ENCODE measurements around a stretch of chr16.

DNA sequence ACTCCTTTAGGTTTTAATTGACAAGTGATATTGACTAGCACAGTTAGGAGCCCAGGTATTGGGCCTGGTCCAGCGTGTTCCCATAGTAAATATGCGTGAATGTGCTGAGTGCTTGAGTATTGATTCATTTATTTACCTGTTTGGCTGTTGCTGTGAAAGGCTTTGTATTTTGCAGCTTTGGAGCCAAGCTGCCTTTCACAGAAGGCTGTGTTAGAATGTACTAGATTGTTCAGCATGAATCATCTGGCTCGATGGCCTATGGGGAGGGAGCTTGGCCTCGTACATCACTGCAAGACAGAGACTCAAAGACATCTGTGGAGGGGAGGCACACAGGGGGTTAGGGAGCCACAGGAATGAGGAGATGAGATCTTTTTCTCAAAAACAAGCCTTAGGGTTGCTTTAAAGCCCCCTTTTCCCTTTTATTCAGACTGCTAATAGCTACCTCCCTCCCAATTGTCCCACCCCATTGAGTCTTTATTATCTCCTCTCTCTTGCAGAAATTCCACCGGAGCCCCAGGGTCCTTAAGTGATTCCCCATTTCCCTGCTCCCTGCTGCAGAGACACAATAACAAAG, 307.3 kb downstream of the ABCC12 start:
- PRO-cap, result no peak

- PRO-cap, result no peak
Measured at GRCh38 chr16:47887483-47888185, 268.2 kb downstream of the ABCC12 start.

DNA sequence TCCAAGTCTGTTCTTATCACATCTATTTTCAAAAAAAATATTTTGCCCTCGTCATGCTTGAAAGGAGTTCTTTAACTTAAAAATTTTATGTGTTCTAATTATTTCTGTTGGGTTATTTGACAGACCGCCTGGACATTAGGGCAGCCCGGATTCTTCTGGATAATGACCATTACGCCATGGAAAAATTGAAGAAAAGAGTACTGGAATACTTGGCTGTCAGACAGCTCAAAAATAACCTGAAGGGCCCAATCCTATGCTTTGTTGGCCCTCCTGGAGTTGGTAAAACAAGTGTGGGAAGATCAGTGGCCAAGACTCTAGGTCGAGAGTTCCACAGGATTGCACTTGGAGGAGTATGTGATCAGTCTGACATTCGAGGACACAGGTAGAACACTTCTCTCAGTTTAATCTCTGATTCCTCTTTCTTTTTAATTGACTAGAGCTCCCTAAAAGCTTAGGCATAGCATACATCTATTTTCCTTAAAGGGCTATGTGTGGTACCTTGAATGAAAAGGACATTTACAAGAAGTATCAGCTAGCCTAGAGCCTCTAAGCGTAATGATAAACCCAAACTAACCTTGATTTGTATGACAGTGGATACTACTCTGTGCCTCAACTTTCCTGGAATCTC, 22.7 kb upstream of the ABCC11 start:
- PRO-cap, result no peak

GRCh38 chr16:48277132-48277694, 29.9 kb upstream of the ABCC11 start:
- PRO-cap, result no peak

DNA sequence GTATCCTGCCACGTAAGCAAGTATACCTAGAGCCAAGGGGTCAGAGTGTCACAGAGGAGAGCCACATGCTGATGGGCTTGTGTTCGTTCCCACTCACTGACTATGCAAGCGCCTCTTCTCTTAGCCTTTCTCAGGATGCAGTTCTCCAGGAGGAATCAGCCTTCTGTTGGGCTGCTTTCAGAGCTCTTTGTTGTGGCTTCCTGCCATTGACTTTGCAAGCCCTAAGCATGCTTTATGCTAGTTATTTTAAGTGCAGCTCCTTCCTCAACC, 66.6 kb downstream of the SIAH1 start:
- PRO-cap, result no peak

- PRO-cap, result no peak
Measured at GRCh38 chr16:48361541-48362398, 23.4 kb downstream of the SIAH1 start.

GRCh38 chr16:48364877-48365369, 20.3 kb downstream of the SIAH1 start:
- PRO-cap, result bidirectional peak, plus-strand start at chr16:48365443, minus-strand start at chr16:48365330

DNA sequence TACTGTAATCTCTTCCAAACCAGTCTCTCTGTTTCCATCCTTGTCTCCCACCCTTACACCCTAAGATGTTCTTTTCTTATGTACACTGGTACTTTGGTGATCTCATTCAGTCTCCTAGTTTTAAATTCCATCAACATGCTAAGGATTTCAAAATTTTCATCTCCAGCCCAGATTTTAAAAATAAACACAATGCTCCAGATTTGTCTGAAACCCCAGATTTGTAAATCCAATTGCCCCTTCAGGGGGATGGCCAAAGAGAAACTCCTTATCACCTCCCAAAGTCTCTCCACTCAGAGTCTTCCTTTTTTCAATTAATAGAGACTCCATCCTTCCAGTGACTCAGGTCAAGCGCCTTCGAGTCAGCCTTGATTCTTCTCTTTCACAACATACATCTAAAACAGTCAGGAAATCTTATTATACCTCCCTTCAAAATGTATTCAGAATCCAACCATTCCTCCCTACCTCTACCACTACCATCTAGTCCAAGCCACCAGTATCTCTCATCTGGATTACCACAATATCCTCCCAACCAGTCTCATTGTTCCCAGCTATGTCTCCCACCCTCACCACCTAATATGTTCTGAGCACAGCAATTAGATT, 12.0 kb downstream of the SIAH1 start:
- PRO-cap, result no peak

GRCh38 chr16:48378581-48379131, 6.6 kb downstream of the SIAH1 start:
- PRO-cap, result no peak

DNA sequence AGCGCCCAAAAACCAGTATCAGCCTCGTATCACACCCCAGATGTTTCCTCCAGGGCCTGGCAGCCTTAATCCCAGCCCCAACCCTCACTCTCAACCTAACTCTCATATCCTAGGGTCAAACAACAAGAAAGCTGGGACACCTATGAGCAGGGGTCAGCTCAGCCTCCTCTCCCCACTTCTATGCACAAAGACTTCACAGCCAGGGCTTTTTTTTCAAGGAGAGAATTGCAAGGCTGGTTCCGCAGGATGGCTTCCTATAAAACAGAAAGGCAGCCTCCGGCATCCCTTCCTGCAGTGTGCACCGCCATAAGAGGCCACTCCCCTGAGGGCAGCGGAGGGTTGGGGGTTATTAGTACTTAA, 13.9 kb upstream of the C16orf78 start:
- PRO-cap, result no peak

DNA sequence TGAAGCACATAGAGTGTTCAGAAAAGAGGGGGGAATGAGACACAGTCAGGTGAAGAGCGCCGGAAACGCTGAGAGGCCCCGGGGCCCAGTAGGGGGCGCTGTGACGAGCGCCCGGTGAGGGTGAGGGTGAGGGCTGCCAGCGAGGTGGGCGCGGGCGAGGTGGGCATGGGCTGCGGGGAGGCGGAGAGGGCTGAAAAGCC, 91.2 kb downstream of the C16orf78 start:
- PRO-cap, result no peak

- PRO-cap, result no peak
Measured at GRCh38 chr16:49492206-49492630, 118.6 kb downstream of the C16orf78 start.

- PRO-cap, result no peak
Measured at GRCh38 chr16:49698907-49699536, 156.9 kb downstream of the ZNF423 start.

DNA sequence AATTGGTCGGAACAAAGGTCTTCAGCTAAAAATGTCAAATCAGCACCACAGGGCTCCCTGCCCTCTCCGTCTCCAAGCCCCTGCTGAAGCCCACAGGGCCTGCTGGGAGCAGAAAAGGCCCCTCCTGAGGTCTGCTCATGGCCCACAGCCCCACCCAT, 155.7 kb downstream of the ZNF423 start:
- PRO-cap, result no peak

DNA sequence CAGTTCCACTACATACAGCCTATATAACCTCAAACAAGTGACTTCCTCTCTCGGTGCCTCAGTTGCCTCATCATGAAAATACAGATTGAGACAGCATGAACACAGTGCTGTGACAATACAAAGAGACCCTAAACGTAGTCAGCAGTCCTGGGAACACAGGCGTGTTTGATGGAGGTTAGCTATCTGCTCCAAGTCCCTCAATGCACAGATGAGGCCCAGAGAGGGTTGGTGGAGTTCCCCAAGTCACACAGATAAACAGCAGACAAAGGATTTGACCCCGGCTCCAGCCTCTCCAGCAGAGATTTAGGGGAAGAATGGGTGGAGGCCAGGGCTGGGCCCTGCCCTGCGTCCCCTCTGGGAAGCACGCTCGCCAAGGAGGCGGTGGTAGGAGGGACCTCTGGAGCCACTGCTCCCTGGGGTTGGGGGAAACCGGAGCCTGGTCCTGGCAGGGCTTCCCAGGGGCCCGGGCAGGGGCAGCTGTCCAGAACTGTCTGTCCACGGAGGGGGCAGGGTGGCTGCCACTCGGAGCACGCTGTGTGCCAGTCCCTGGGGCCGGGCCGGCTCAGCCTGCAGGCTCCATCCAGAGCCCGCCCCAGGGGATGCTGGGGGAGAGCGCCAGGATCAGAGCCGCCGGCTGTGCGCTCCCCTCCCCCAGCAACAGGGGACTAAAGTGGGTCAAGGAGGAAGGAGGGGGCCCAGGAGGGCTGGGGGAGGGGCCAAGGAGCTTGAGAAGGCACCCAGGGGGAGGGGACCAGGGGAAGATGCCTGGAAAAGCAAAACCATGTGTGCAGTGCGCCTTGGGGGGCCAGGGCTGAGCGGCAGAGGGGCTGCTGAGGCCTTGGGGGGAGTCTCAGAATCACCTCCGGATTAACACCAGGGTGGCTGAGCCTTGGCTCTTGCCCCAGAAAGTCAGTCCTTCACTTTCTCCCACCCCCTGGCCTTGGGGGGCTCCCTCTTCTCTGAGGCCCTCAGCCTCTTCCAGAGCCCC, 21.4 kb downstream of the ZNF423 start:
- PRO-cap, result bidirectional peak, plus-strand start at position 583 of the sequence, minus-strand start at position 305 of the sequence; bidirectional peak, plus-strand start at position 790 of the sequence, minus-strand start at position 667 of the sequence

DNA sequence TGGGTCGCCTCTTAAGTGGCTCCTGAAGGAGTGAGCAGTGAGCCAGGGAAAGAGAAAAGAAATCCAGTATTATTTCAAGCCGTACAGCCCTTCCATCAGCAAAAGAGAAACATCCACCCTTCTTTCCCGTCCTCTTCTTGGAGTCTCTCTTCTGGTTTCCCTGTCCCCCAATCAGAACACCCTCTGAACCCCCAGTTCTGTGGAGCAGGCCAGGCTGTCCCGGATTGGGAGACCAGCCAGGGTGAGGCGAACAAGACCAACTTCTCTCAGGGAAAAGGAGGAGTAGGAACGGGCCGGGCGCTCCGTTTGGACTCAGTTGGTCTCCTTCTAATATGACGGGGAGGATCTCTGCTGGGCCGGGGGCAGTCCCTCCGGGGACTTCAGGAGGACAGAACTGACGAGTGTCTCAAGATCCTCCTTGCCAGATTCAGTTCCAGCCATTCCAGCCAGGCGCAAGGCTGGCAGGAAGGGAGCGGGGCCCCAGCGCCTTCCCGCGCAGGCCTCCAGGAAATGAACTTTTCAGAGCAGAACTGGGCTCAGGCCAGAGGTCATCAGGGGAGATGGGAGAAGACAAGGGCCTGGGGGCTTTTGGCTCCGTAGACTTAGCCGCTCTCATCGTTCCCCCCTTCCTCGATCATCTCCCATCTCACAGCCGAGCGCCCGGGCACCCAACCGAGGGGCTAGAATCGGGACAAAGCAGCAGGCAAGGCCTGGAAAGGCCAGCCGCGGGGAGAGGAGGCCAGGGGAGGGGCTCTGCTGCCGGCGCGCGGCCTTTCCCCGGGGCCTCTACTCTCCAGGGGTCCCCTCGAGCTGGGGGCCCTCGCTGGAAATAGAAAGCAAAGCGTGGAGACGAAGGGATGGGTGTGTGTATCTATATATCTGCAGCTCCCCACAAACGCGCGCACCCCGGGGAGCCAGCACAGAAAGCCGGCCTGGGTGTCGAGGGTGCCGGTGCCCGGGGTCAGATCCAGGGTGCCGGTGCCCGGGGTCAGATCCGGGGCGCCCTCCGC, 1.6 kb downstream of the ZNF423 start:
- PRO-cap, result unidirectional peak, plus-strand start at position 279 of the sequence; bidirectional peak, plus-strand start at position 440 of the sequence, minus-strand start at position 318 of the sequence

DNA sequence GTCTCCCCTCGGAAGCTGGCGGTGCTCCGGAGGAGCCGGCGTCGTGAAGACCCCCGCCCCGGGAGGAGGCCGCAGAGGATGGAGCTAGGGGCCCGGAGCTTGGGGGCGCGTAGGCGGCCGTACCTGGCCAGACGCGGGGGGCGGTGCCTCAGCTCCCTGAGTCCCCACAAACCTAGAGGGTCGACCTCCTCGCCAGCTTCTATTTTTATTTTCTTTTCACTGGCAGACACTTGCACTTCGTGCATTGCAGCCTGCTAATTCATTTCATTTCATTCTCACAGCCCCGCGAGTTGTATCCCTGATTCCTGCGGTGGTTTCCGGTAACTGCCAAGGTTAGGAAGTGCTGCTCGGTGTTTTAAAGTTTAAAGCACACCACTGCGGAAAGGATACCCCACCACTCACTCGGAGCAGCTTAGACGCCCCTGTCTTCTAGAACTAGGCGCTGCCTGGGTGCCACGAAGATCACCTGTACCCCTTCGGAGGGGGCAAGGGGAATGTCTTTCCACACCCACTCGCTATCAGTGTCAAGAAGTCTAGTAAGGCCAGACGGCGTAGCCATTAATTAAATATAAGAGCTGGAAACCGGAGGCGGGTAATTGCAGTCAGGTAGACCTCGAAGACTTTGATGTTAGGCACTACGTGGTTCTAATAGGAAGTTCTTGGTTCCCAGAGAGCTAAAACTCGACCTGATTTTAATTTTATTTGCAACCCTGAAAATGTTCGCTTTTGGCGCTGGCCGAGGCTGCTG, 519 bp downstream of the CNEP1R1 start:
- PRO-cap, result unidirectional peak, minus-strand start at position 329 of the sequence

- PRO-cap, result bidirectional peak, plus-strand start at chr16:50246084, minus-strand start at chr16:50245928; bidirectional peak, plus-strand start at chr16:50246174, minus-strand start at chr16:50246130
Measured at GRCh38 chr16:50245102-50246283, 20.9 kb upstream of the ADCY7 start.

GRCh38 chr16:50367956-50368563, 728 bp downstream of the BRD7 start:
- PRO-cap, result no peak

GRCh38 chr16:50547246-50548064, 741 bp upstream of the NKD1 start:
- PRO-cap, result no peak

All from rectum (tissue), 1 donor.